ENCODE results near the genes ATP2C2 and KLHL36.

- PRO-cap, result no peak
- RRBS, result no CpG with 5 or more reads among the region's 2 CpGs
Observed at GRCh38 chr16:82638166-82638617, 11.4 kb downstream of the CDH13 start.

GRCh38 chr16:83911785-83912421 is 13.0 kb downstream of the MLYCD start:
- PRO-cap, result no peak
- RRBS, result no CpG with 5 or more reads among the region's 22 CpGs

GRCh38 chr16:83943351-83944243 is 9.4 kb upstream of the OSGIN1 start:
- PRO-cap, result no peak
- RRBS, result no CpG with 5 or more reads among the region's 15 CpGs

DNA sequence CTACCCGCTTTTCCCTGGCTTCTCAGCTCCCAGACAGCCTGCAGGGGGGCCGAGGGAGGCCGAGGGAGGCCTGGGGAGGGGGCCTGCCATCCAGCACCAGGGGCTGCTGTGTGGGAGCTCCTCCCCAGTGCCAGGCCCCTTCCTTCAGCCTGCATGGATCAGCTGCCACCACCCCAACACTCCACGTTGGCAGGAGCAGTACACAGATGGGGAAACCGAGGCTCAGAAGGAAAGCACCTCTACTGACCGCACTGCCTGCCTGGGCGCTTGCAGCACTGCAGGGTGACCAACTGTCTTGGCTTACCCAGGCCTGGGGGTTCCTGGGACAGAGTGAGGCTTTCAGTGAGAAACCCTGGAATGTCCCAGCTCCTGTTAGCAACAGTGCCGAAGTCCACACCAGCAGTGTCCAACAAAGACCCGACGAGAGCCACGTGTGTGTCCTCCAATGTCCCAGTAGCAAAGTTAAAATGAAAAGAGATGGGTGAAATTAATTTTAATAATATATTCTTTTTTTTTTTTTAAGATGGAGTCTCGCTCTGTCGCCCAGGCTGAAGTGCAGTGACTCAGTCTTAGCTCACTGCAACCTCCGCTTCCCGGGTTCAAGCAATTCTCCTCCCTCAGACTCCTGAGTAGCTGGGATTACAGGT is 5.2 kb upstream of the OSGIN1 start:
- PRO-cap, result no peak
- RRBS, result no CpG with 5 or more reads among the region's 15 CpGs

- PRO-cap, result no peak
- RRBS, result no CpG with 5 or more reads among the region's 10 CpGs
Observed at GRCh38 chr16:83956590-83956926, 3.5 kb downstream of the OSGIN1 start.

GRCh38 chr16:84011015-84011255 is 31.7 kb downstream of the SLC38A8 start:
- PRO-cap, result no peak
- RRBS, result no CpG with 5 or more reads among the region's 7 CpGs

DNA sequence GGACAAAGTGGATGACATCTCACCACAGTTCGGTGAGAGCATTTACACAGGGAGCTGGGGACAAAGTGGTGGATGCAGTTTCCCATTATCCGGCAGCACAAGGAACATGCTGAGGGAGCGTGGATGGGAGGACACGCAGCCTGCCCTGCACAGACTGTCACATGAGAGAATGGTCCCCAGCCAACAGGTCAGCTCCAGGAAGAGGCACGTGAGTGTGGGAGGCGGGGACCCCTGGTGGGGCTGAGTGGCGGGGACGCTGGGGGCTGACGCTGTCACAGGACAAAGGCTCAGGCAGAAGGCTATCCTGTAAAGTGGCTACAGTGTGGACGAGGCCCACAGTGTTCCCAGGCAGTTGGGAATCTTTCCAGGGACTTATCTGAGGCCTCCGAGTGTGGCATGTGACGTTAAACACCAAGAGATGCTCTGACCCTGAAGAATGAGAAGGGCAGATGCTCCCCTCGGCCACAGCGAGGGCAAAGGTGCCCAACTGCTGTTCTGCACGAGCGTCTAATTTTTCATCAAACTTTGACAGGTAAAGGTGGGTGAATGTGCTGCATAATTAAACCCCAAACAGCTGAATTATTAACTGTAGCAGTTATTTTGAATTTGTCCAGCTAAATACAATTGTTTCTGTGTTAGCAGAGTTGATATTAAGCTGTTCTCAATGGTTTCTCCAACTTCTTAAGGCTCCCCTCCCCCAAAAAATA is 30.3 kb downstream of the MBTPS1 start:
- PRO-cap, result no peak
- RRBS, result no CpG with 5 or more reads among the region's 16 CpGs

DNA sequence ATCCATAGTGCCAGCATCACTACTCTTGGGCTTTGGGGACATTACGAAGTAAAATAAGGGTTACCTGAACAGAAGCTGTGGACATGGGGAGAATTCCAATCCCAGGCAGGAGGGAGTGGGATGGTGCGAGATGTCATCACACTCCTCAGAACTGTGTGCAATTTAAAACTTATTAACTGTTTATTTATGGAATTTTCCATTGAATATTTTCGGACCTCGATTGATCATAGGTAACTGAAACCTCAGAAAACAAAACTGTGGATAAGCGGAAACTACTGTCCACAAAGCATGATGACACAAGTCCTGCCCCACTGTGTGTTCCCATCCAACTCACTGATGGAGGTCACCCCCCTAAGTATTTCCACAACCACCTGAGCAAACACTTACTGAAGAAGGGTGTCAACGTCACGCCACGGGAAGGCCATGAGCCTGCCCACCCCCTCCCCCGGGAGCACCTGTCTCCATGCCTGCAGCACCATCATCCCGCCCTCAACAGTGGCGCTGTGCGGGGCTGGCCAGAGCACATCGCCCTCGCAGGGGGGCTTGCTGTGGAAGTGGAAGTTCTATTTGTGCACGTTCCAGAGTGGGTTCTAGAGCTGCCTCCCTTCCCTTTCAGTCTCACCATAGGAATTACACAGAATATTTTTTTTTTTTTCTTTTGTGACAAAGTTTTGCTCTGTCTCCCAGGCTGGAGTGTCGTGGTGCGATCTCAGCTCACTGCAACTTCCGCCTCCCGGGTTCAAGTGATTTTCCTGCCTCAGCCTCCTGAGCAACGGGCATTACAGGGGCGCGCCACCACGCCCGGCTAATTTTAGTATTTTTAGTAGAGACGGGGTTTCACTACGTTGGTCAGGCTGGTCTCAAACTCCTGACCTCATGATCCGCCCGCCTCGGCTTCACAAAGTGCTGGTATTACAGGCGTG is 4.3 kb upstream of the MBTPS1 start:
- PRO-cap, result no peak
- RRBS, result no CpG with 5 or more reads among the region's 30 CpGs

GRCh38 chr16:84266188-84266804 is 26.5 kb upstream of the KCNG4 start:
- PRO-cap, result no peak
- RRBS, result no CpG with 5 or more reads among the region's 6 CpGs

GRCh38 chr16:84350098-84350845 is 18.1 kb upstream of the ATP2C2 start:
- PRO-cap, result no peak
- RRBS, result no CpG with 5 or more reads among the region's 14 CpGs

- PRO-cap, result no peak
- RRBS, result no CpG with 5 or more reads among the region's 12 CpGs
Observed at GRCh38 chr16:84358714-84359214, 9.6 kb upstream of the ATP2C2 start.

DNA sequence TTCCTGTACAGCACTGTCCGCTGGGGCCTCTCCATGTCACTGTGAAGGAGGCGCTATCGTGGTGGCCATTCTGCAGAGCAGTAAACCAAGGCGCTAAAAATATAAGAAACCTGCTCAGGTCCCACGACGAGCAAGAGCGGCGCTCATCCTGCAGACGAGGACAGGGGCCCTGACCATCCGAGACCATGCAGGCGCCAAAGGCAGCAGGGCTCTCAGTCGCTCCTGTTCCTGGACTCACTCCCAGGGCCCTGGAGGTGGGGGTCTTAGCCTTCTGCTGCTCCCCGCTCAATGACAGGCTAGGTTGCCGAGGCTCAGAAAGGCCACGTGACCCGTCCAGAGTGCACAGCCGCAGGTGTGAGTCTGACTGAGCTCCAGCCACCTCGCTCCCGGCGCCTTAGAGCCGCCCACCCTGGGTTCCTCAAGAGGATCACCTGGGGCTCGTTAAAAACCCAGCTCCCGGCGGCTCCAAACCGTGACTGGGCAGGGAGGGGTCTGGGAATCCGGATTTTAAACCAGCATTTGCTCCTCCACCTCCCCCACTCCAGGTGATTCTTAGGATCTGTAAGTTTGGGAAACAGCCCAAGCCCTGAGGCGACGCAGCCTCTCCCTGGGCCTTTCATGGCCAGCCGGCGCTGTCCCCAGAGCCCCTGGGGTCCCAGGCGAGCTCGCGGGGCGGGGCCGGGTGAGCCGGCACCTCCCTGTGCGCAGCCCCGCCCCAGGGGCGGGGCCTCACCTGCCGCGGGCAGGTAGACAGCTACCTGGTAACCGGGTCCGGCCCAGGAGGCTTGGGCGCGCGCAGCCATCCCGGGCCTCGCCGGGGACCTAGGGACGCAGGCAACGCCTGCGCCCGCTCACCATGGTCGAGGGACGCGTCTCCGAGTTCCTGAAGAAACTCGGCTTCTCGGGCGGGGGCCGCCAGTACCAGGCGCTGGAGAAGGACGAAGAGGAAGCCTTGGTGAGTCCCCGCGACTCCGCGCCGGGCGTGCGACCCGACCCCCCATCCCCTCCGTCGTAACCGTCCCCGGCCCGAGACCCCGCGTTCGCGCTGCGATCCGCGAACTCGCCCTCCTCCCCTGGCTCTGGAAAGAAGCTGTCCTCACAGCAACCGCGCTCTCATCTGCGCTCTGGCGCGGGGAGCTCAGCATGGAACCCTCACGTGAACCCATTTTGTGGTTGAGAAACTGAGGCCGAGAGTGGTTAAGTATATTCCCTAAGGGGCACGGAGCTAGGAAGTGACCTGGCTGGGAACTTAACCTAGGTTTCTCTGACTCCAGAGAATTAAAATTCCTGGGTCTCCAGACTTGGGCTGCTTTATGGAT is at the start of gene ATP2C2:
Gene ATP2C2, plus strand, starts transcription at position 779 of the 1,319 bp plus-strand sequence.
- PRO-cap, result no peak
- RRBS, result 4% methylated on average over 36 of the region's 92 CpGs

DNA sequence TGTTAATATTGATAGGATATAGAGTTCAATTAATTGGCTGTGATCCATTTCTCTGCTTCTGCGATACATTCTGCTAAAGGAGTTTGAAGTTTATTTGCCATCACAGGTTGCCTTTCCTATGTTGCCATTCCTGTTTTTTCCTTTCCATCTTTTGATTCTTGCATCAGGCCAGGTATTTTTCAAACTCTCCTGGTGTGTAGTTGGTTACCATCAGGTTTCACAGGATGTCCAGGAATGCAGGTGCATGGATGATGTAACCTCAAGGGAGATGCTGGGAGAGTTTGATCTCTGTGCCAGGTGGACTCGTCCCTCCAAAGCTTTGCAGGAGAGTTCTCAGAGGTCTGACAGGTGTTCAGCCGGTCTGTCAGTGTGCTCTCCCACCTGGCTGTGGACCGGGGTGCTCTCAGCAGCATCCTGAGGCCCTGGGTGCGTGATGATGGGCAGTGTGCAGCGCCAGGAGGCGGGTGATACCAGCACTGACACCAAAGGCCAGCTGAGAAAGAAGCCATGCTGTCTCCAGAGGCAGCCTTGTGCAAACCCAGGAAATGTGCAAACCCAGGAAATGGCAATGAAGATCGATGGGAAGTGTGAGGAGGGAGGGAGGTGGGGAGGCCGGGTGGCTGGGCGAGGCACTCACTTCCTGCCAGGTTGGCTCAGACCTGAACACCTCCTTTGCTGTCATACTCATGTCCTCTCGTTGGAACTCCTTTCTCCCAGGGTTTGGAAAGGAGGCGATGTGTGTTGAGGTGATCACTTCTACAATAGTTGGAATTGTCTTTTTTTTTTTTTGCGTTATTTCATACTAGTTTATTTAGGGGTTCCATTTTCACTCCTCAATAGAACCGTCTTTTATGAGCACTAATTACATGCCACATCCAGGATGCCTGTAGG is 1.8 kb downstream of the ATP2C2 start:
- PRO-cap, result no peak
- RRBS, result 80% methylated on average over 1 of the region's 14 CpGs

GRCh38 chr16:84396050-84397141 is 28.1 kb downstream of the ATP2C2 start:
- PRO-cap, result no peak
- RRBS, result no CpG with 5 or more reads among the region's 22 CpGs

DNA sequence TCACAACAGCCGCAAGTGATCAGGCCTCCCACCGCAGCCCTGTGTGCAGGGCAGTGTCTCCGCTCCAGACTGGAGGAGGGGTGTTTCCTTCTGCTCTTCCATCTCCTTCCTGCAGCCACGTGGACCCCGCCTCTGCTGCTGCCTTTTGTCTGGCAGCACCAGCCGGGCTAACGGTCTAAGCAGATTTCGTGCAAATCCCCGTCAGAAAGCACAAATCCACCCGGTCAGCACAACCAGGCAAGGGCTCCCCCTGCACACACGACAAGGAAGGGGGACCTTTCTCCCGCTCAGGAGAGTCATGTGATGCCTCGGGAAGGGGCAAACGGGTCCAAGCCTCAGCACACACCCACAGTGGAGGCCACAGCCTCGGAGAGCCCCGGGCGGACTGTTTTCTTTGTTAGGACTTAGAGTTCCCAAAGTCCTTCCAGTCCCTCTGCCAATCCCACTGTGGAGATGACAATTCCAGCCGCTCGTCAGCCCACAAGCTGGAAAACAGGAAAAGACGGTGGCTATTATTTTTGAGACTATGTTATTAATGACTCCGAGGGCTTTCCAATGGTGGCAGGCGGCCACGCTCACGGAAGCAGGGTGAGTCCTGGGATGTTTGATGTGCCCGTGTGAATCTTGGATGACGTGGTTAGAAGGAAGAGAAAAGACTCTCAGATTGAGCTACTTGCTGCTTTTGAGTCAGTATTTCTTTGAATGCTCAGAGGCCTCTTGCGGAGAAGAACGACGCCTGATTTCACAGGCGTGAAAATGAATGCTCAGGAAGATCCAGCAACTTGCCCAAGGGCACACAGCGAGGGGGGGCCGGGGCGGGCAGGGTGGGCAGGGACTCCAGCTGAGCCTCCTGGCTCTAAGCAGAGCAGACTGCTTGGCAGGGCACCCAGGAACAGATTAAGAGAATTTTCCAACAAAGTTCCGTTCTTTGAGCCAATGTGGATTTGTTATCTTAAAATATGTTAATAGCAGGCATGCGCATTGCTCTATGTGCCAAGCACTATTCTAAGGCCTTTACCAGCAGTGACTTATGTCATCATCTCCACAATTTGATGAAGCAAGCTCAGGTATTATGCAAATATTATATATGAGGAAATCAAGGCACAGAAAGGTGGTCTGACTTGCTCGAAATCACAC is 22.7 kb upstream of the MEAK7 start:
- PRO-cap, result no peak
- RRBS, result 60% methylated on average over 1 of the region's 36 CpGs

GRCh38 chr16:84647929-84648604 is at the start of gene KLHL36:
Gene KLHL36 (plus strand): TSS chr16:84648511.
- PRO-cap, result bidirectional peak, plus-strand start at chr16:84648522, minus-strand start at chr16:84648419
- RRBS, result 2% methylated on average over 39 of the region's 76 CpGs

DNA sequence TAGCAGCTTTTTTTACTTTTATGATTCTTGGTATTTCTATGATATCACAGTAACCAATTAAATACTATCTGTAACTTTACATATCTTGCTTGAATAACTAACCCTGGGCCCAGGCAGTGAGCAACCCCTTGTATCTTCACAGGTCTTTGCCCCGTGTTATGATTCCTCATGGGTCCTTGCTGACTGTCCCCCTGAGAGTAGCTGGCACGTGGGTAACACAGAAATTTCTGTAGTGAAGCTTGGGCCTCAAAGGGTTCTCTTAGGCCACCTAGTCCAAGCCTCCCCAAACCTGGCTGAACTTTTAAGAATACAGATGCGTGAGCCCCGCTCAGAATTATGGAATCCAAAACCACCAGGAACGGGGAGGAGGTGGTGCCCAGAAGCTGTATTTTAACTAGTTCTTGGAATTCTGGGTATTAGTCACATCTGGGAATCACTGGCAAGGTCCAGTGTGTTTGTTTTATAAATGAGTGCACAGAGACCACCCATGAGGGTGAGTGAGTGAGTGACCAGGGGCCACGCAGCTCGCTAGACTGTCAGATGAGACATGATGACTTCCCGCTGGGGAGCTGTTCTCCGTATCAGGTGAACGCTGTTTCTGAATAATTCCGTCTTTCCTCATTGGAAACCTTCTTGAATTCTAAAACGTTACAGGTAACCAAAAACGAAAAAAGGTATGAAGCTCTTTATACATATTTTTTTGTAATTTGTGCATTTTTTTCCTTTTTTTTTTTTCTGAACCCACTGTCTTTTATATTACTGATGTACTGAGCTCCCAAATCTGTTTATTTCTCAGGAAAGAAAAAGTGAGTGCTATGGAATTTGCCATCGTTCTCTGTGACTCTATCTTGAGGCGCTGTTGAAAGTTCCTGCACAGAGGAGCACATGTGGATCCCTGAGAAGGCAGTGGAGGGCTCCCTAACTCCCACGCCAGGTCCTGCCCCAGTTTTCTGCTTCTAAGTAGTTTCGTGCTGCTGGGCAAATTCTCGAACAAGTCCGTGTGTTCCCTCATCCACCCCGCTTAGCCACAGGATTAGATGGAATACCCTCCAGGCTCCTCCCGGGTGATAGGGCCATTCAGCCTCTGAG is 14.3 kb downstream of the KLHL36 start:
- PRO-cap, result no peak
- RRBS, result no CpG with 5 or more reads among the region's 21 CpGs

DNA sequence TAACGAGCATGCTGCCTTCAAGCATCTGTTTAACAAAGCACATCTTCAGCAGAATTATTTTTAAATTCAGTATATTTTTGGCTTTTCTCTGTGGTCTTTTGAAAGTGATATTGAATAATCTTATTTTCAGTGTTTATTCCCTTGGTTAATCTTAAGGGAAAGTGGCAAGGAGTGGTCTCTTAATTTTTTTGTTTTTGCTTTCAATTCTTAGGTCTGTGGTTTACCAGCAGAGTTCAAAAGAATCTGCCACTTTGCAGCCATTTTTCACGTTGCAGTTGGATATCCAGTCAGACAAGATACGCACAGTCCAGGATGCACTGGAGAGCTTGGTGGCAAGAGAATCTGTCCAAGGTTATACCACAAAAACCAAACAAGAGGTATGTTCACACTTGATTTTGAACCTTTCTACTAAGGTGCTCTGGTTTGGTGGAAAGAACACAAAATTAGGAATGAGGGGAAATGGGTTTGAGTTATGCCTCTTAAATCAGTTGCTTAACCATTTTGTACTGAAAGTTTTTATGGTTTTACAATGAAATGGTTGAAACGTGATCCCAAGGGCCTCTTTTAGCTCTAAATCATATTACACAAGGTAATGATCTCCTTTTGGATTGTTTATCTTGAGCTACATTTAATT is 51.7 kb upstream of the CRISPLD2 start:
- PRO-cap, result no peak
- RRBS, result no CpG with 5 or more reads among the region's 4 CpGs

DNA sequence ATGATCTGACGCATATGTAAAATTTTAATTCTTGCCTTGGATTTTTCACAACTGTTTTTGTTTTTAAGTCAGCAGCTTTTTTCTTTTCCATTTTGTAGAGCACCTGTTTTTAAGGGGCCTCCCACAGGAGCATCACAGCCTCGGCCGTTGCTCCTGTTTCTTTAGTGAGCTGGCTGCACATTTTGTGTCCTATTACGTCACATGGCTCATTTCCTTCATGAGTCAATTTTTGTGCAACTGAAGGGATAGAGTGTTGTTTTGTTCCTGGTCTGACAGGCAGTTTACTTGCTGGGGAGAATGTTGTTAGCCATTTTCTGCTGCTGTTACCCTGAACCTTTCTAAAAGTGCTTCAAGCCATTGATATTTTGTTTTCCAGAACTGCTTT is 45.0 kb upstream of the CRISPLD2 start:
- PRO-cap, result no peak
- RRBS, result no CpG with 5 or more reads among the region's 4 CpGs

DNA sequence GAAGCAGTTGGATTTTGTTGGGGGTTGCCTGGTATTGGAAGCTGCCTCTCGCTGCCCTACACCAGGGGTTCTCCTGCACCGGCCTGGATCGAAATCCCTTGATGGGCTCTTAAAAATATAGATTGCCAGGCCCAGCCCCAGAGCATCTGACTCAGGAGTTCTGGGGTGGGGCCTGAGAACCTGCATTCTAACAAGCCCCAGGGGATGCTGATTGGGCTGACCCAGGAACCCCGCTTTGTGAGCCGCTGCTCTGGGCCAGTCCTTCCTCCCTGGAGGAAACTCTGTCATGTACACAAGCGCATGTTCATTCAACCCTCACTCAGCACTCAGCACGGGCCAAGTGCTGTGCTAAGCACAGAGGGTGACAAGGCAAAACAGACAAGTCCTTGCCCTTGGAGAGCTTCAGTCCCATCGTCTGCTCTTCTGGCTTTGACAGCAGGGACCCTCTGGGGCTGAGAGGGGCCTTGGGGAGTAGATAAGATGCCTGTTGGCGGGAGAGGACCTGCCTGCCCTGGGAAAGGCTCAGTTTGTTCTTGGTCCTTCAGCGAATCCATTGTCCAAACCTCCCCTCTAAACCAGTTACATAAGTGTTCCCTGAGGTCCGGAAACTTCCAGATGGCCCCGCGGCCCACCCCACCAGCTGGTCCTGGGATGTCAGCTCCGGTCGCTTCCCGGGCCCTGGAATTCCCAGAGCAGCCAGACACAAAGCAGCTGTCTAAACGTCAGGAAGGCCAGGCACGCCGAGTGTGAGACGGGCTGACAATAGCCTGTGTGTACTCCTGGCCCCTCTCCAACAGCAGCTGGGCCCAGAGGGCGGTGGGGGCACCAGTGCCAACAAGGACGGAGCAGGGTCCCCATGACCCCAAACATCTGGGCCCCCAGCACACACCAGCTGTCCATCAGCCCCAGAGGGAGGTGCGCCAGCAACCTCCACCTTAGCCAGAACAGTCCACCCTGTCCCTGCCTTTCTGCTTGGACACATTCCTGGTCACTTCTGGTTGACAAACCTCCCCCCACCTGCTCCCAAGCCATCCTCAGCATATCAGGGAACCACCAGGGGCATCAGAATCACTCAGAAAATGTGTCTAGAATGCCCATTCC is 88.8 kb downstream of the ZDHHC7 start:
- PRO-cap, result no peak
- RRBS, result 22% methylated on average over 4 of the region's 23 CpGs